ENCODE measurements around a stretch of chr22.

DNA sequence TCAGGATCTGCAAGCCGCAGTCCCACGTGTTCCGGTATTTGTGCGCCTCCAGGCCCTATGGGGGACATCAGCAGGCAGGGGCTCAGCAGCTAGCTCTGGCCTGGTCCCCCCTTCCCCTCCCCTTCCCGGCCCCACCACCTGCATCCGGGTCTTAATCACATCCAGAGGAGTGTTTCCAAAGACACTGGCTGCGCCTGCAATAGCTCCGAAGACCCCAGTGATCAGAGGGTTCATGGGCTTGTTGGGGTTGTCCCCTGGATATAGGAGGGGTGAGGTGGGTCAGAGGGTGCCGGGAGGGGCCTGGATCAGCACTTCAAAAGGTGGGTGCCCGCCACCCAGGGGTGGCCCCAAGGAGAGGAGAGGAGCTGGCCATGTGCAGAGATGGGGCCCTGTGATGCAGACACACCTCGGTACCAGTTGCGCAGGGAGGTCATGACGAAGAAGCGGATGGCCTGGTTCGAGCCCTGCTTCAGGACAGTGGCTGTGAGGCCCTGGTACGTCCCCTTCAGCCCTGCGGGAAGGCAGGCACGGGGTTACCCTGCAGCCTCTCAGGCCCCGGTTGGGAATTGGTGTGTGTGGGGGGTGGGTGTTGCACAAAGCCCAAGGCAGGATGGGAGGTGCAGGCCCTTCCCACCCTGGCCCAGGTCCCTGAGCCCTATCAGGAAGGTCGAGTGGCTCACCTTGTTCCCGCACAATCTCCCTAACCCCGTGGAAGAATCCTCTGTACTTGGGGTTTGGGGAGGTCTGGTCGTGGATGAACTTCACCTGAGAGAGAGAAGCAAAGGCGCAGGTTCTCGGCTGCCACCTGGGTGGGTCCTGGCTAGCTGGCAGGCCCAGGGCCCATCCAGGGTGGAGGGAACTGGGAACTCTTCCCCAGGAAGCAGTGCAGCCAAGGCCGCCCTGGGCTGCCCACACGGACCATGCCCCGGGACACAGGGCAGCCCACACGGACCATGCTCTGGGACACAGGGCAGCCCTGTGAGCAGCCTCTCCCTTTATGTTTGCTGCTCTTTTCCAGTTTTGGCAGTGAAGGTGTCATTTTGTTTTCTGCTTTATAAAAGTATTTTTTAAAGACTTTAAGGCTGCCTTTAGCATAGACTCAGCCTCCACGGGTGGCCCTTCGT is 1.7 kb downstream of the SLC25A1 start:
- RRBS, 2 experiments, result 92 to 98% methylated on average over 5 of the region's 31 CpGs
CAGE:
- cytosol, long polyA minus RNA, result no peak
- cytosol, long polyA plus RNA, result no peak
- long polyA plus RNA, result no peak
- nucleus, long polyA minus RNA, result no peak
- nucleus, long polyA plus RNA, result no peak

GRCh38 chr22:19292980-19293187 is 1.4 kb upstream of the CLTCL1 start:
- RRBS, 2 experiments, result no CpG with 5 or more reads among the region's 3 CpGs
CAGE:
- cytosol, long polyA minus RNA, result no peak
- cytosol, long polyA plus RNA, result no peak
- long polyA plus RNA, result no peak
- nucleus, long polyA minus RNA, result no peak
- nucleus, long polyA plus RNA, result no peak

DNA sequence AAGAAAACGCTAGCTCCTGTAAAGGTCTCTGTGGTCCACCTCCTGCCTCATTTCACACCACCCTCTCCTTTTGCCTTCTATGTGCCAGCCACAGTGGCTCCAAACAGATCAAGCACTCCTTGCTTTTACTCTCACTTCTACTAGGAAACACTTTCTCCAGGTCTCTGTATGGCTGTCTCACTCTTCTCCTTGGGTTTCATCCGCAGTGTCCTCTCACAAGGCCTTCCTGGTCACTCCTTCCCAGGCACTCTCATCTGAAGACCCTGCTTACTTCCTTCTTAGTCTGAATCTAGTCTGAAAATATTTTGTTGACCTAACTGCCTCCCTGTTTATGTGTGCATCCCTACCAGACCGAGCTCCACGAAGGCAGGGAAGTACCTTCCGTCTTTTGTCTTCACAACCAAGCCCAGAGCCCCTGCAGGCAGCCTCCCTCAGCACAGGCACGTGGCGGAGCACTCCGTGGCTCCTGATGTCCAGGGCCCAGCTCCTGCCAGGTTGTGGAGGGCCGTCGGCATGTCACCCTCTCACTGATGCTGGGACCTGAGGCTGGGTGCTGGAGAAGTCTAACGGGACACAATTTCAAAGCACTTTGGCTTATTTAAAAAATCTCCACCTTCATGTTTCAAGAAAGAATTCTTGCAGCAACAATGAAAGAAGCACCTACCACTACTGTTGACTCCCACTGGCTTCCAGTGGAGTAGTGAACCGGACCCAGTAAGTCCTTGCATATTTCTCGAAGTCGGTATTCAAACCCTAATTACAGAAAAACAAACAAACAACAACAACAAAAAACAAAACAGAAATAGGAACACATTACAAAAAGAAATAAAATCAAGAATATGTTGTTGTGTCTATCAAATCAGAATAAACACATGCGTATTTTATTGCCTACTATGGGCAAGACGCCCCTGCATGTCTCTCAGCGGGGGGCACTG is 59.4 kb upstream of the CLTCL1 start:
- RRBS, 2 experiments, result no CpG with 5 or more reads among the region's 17 CpGs
CAGE:
- cytosol, long polyA minus RNA, result no peak
- cytosol, long polyA plus RNA, result no peak
- long polyA plus RNA, result no peak
- nucleus, long polyA minus RNA, result no peak
- nucleus, long polyA plus RNA, result no peak

- RRBS, 2 experiments, result no CpG with 5 or more reads among the region's 8 CpGs
CAGE:
- cytosol, long polyA minus RNA, result no peak
- cytosol, long polyA plus RNA, result no peak
- long polyA plus RNA, result no peak
- nucleus, long polyA minus RNA, result no peak
- nucleus, long polyA plus RNA, result no peak
Measured at GRCh38 chr22:19397709-19398493, 33.6 kb downstream of the HIRA start.

DNA sequence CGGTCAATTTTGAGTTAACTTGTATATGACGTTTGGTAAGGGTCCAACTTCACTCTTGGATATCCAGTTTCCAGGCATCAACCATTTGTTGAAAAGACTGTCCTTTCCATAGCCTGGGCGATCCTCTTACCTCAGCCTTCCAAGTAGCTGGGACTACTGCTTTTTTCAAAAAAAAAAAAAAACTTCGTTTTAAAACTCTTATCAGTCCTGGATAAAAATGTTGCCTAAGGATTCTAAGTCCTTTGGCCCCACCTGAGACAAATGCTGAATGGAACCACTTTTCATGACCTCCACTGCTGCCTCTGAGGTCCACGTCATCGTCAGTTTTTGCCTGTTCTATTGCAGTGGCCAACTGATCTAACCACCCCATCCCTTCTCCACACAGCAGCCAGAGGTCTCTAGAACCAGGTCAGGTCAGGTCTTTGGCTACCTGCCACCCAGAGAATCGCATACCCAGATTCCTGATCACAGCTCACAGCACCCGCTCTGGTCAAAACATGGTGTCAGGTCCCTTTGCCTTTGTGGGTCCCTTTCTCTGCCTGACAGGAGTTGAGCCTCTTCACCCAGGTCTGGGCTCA is 7.2 kb downstream of the C22orf39 start:
- RRBS, 2 experiments, result no CpG with 5 or more reads among the region's 8 CpGs
CAGE:
- cytosol, long polyA minus RNA, result no peak
- cytosol, long polyA plus RNA, result no peak
- long polyA plus RNA, result no peak
- nucleus, long polyA minus RNA, result no peak
- nucleus, long polyA plus RNA, result no peak

DNA sequence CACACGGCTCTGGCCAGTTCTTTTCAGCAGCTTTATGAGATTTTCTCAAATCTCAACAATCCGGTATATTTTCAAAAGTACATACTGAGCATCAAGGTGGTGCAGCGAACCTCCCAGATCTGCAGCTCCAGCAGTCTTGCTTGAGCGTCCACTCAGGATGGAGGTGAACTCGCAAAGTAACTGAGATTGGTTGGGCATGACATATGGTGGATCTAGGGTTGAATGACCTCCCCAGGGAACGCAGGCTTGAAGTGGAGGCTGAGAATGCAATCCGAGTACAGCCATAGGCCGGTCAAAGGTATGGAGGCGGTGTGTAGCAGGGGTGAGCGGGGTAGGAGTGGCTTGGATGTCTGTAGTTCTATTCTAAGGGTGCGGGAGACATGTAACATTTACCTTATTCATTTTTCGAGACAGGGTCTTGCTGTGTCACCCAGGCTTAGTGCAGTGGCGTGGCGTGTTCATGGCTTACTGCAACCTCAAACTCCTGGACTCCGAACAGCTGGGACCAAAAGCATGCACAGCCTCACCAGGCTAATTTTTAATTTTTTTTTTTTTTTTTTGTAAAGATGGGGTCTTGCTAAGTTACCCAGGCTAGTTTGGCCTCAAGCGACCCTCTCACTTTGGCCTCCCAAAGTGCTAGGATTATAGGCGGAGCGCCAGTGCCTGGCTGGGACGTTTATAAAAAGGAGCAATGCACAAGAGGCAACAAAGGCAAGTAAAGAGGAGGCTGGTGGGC is 685 bp upstream of the C22orf39 start:
- RRBS, 2 experiments, result 20% methylated on average over 1 of the region's 19 CpGs; no CpG with 5 or more reads in 1 of the 2 experiments
CAGE:
- cytosol, long polyA minus RNA, result no peak
- cytosol, long polyA plus RNA, result no peak
- long polyA plus RNA, result no peak
- nucleus, long polyA minus RNA, result no peak
- nucleus, long polyA plus RNA, result no peak

DNA sequence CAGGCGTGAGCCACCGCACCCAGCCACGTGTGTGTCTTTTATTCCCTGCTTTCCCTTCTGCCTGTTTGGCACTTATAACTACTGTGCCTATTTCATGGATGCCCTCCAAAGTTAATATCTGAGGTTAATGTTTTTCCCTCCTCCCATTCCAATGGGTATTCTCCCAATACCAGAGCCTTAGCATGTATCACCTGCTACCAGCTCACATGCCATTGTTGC is 19.5 kb upstream of the CLDN5 start:
- RRBS, 2 experiments, result no CpG with 5 or more reads among the region's 3 CpGs
CAGE:
- cytosol, long polyA minus RNA, result no peak
- cytosol, long polyA plus RNA, result no peak
- long polyA plus RNA, result no peak
- nucleus, long polyA minus RNA, result no peak
- nucleus, long polyA plus RNA, result no peak

- RRBS, 2 experiments, result 16 to 20% methylated on average over 5 of the region's 14 CpGs
CAGE:
- cytosol, long polyA minus RNA, result no peak
- cytosol, long polyA plus RNA, result no peak
- long polyA plus RNA, result no peak
- nucleus, long polyA minus RNA, result no peak
- nucleus, long polyA plus RNA, result no peak
Measured at GRCh38 chr22:19579770-19580480, 55.7 kb upstream of the CLDN5 start.

GRCh38 chr22:19599725-19600222 is 75.6 kb upstream of the CLDN5 start:
- RRBS, 2 experiments, result no CpG with 5 or more reads among the region's 9 CpGs
CAGE:
- cytosol, long polyA minus RNA, result no peak
- cytosol, long polyA plus RNA, result no peak
- long polyA plus RNA, result no peak
- nucleus, long polyA minus RNA, result no peak
- nucleus, long polyA plus RNA, result no peak

DNA sequence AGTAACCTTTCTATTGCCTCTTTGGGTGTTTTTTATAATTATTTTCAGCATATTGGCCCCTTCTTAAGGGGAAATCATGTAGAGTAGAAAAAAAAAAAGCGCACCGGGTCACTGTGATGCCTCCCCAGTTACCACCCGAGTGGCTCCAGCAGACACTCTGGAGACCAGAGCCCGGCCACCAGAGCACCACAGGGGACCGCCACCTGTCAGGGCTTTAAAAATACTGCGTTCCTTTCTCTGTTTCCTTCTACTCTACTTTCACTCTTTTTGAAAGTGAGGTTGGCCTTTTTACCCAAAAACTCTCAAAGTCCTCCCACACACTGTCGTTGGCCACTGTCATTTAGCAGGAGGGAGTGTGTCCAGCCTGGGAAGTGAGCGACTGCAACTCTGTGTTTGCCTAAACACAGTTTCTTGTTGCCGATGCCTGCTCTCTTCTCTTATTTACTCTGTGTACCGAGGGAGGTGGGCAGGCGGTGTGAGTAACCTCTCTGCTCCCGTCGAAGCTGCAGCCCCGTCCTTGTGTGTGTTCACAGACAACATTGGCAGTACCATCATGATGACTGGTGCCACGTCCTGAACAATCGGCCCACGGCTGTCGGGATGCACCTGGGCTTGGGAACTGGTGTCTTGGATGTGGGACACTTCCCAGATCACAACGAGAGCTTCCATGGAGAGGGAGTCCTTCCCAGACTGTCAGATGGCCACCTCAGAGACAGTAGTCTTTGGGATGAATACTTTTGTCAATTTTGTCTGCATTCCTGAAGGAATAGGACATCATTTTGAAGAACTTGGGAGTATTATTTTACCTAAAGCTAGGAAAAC is 90.9 kb upstream of the CLDN5 start:
- RRBS, 2 experiments, result 5% methylated on average over 3 of the region's 19 CpGs
CAGE:
- cytosol, long polyA minus RNA, result no peak
- cytosol, long polyA plus RNA, result no peak
- long polyA plus RNA, result no peak
- nucleus, long polyA minus RNA, result no peak
- nucleus, long polyA plus RNA, result no peak

DNA sequence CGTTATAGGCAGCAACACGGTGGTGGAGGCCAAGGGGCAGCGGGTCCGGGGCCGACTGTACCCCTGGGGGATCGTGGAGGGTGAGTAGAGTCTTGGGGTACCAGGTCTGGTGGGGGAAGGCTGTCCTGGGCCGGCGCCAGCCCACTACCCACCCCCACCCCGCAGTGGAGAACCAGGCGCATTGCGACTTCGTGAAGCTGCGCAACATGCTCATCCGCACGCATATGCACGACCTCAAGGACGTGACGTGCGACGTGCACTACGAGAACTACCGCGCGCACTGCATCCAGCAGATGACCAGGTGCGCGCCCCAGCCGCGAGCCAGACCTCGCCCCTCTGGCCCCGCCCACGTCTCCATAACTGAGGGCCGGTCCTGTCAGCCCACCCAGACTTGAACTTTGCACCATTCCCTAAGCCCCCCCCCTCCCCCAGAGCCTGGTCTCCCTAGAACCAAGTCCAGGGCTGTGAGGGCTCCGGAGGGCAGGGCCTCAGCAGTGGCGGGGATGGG is 1.6 kb upstream of the GP1BB start:
- RRBS, 2 experiments, result 12 to 13% methylated on average over 8 of the region's 34 CpGs
CAGE:
- cytosol, long polyA minus RNA, result no peak
- cytosol, long polyA plus RNA, result no peak
- long polyA plus RNA, result no peak
- nucleus, long polyA minus RNA, result no peak
- nucleus, long polyA plus RNA, result no peak

DNA sequence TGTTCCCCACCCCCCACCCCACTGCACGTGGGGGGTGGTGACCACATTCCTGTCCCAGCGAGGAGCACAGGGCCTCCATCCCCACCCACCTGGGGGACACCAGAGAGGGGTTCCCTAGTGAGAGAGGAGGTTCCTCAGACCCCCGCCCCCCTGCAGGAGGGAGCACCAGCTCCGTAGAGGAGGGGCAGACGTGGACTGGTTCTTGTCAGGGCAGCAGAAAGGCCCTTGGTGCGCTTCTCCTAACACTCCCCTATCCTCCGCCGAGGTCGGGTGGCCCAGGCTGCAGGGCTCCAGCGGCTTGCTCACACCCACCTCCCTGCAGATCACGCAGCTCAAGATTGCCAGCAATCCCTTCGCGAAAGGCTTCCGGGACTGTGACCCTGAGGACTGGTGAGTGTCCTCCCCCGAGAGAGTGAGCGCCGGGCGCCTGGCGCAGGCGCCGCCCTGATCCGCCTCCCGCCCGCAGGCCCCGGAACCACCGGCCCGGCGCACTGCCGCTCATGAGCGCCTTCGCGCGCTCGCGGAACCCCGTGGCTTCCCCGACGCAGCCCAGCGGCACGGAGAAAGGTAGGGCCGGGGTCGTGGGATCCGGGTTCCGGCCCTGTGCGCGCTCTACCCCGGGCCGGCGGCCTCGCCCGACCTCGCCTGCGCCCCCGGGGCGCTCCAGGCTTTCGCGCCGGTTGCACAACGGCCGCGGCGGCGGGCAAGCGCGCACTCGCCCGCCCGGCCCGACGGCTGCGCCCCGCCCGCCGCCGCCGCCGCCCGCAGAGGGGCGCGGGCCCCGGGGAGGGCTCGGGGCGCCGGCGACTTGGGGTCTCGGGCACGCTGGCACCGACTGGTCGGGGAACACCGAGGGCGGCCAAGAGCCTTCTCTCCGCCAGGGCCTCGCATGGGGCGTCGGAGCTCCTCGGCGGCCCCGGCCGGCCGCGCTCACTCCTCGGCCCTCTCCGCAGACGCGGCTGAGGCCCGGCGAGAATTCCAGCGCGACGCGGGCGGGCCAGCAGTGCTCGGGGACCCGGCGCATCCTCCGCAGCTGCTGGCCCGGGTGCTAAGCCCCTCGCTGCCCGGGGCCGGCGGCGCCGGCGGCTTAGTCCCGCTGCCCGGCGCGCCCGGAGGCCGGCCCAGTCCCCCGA is 5.2 kb downstream of the TBX1 start:
- RRBS, 2 experiments, result 10 to 11% methylated on average over 55 of the region's 131 CpGs
CAGE:
- cytosol, long polyA minus RNA, result no peak
- cytosol, long polyA plus RNA, result no peak
- long polyA plus RNA, result no peak
- nucleus, long polyA minus RNA, result no peak
- nucleus, long polyA plus RNA, result no peak

GRCh38 chr22:19891411-19892530 is 37.1 kb upstream of the GNB1L start:
- RRBS, 2 experiments, result 19 to 21% methylated on average over 6 of the region's 43 CpGs
CAGE:
- cytosol, long polyA minus RNA, result no peak
- cytosol, long polyA plus RNA, result no peak
- long polyA plus RNA, result no peak
- nucleus, long polyA minus RNA, result no peak
- nucleus, long polyA plus RNA, result no peak

DNA sequence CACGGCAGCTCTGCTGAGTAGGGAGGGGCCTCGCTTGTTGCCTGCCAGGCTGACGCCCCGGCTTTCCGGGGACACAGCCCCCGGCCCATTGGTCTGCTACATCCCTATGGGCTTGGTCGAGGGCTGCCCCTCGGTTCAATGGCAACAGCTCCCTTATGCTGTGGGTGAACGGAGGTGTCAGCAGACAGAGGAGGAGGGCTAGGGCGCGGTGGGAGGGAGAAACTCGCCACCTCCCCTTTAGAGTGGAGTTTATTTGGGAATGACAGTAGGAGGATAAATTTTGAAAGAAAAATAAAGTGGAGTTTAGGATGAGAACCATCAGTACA is 37.8 kb upstream of the GNB1L start:
- RRBS, 2 experiments, result no CpG with 5 or more reads among the region's 12 CpGs
CAGE:
- cytosol, long polyA minus RNA, result no peak
- cytosol, long polyA plus RNA, result no peak
- long polyA plus RNA, result no peak
- nucleus, long polyA minus RNA, result no peak
- nucleus, long polyA plus RNA, result no peak

- RRBS, 2 experiments, result no CpG with 5 or more reads among the region's 18 CpGs
CAGE:
- cytosol, long polyA minus RNA, result no peak
- cytosol, long polyA plus RNA, result no peak
- long polyA plus RNA, result no peak
- nucleus, long polyA minus RNA, result no peak
- nucleus, long polyA plus RNA, result no peak
Measured at GRCh38 chr22:19935683-19936396, 5.7 kb upstream of the COMT start.

GRCh38 chr22:19969065-19970258 is 27.8 kb upstream of the TXNRD2 start:
- RRBS, 2 experiments, result 95% methylated on average over 3 of the region's 21 CpGs
CAGE:
- cytosol, long polyA minus RNA, result no peak
- cytosol, long polyA plus RNA, result no peak
- long polyA plus RNA, result no peak
- nucleus, long polyA minus RNA, result no peak
- nucleus, long polyA plus RNA, result no peak

- RRBS, 2 experiments, result no CpG with 5 or more reads among the region's 2 CpGs
CAGE:
- cytosol, long polyA minus RNA, result no peak
- cytosol, long polyA plus RNA, result no peak
- long polyA plus RNA, result no peak
- nucleus, long polyA minus RNA, result no peak
- nucleus, long polyA plus RNA, result no peak
Measured at GRCh38 chr22:19991207-19991567, 25.4 kb downstream of the ARVCF start.

DNA sequence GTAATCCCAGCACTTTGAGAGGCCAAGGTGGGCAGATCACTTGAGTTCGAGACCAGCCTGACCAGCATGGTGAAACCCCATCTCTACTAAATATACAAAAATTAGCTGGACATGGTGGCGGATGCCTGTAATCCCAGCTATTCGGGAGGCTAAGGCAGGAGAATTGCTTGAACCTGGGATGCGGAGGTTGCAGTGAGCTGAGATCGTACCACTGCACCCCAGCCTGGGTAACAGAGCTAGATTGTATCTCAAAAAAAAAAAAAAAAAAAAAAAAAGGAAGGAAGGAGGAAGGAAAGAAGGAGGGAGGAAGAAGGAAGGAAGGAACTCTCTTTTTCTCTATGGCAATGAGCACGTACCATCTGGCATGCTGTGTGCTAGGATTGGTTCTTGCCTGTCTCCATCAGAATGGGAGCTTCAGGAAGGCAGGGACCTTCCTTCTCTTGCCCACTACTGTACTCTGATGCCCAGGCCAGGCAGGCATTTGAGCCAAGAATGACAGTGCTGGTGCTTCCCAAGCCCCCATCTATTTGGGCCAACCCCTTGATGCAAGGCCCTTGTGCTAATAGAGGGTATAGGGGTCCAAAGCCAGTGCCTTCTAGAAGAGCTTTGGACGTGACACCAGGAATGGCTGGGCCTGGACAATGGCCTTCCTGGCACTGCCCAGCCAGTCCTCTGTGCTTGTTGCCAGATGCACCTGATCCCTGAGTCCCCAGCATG is 10.7 kb upstream of the DGCR8 start:
- RRBS, 2 experiments, result no CpG with 5 or more reads among the region's 7 CpGs
CAGE:
- cytosol, long polyA minus RNA, result no peak
- cytosol, long polyA plus RNA, result no peak
- long polyA plus RNA, result no peak
- nucleus, long polyA minus RNA, result no peak
- nucleus, long polyA plus RNA, result no peak

GRCh38 chr22:20083101-20083741 is 3.2 kb downstream of the DGCR8 start:
- RRBS, 2 experiments, result no CpG with 5 or more reads among the region's 8 CpGs
CAGE:
- cytosol, long polyA minus RNA, result no peak
- cytosol, long polyA plus RNA, result no peak
- long polyA plus RNA, result no peak
- nucleus, long polyA minus RNA, result no peak
- nucleus, long polyA plus RNA, result no peak

DNA sequence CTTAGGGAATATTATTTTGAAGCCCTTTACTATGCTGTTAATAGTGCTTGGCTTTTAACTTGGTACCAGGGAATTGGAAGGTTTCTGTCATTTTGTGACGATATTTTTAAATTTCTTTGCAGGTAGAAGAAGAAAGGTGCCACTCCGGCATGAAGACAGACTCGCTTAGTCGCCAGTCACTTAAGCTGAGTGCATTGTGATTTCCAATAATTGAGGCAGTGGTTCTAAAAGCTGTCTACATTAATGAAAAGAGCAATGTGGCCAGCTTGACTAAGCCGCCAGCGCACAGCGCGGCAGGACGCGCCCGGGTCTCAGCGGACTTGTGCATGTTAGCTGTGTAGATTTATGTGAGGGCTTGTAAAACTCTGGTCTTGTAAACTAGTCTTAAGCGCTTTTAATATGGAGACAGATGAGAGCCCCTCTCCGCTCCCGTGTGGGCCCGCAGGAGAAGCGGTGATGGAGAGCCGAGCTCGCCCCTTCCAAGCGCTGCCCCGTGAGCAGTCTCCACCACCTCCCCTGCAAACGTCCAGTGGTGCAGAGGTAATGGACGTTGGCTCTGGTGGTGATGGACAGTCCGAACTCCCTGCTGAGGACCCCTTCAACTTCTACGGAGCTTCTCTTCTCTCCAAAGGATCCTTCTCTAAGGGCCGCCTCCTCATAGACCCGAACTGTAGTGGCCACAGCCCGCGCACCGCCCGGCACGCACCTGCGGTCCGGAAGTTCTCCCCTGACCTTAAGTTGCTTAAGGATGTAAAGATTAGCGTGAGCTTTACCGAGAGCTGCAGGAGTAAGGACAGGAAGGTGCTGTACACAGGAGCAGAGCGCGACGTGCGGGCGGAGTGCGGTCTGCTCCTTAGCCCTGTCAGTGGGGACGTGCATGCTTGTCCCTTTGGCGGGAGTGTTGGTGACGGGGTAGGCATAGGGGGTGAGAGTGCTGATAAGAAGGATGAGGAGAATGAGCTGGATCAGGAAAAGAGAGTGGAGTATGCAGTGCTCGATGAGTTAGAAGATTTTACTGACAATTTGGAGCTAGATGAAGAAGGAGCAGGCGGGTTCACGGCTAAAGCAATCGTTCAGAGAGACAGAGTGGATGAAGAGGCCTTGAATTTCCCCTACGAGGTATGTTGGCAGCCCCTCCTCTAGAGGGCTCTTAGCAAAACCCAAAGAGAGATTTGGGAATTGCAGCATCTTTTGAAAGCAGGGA is 5.9 kb downstream of the DGCR8 start:
- RRBS, 2 experiments, result no CpG with 5 or more reads among the region's 50 CpGs
CAGE:
- cytosol, long polyA minus RNA, result start-site peak on the plus strand centred at position 927 of the sequence, 119 bp wide, 17 reads
- cytosol, long polyA plus RNA, result no peak
- long polyA plus RNA, result no peak
- nucleus, long polyA minus RNA, result no peak
- nucleus, long polyA plus RNA, result no peak

Measured in HepG2 (cell line).